ENCODE results near the gene TOR1B.

DNA sequence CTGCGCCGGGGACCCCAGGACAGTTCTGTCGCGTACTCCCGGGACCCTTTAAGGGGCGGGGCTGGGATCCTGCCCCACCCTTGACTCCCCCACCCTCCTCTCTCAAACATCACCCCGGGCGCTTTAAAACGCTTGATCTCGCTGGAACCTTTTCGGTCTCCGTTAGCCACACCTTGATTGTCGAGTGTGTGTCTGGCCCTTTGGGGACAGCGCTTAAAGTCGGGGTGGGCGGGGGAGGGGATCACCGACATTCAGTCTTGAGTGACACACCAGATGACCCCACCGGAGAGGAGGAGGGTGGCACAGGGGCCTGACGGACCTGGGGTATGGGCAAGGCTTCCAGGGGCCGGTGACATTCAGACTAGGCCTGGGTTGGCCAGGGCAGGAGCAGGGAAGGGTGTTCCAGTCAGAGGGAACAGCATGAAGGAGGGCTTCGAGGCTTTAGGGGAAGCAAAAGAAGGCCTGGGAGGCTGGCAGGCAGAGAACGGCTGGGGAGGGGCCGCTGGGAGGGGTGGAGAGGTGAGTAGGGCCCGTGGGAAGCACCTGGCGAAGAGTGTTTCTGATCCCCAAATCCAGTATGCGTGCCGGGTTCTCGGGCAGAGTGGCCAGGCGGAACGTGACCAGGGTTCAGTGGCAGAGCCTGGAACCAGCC, 25.2 kb upstream of the IER5L start:
- RRBS: 15% methylated on average over 8 of the region's 30 CpGs

- RRBS: no CpG with 5 or more reads among the region's 17 CpGs
These were observed 30.3 kb upstream of the IER5L start for GRCh38 chr9:129208150-129208996.

- RRBS: no CpG with 5 or more reads among the region's 10 CpGs
These were observed 157.4 kb upstream of the IER5L start for GRCh38 chr9:129335290-129336120.

GRCh38 chr9:129451057-129452254, 169.4 kb downstream of the C9orf50 start:
- RRBS: no CpG with 5 or more reads among the region's 37 CpGs

DNA sequence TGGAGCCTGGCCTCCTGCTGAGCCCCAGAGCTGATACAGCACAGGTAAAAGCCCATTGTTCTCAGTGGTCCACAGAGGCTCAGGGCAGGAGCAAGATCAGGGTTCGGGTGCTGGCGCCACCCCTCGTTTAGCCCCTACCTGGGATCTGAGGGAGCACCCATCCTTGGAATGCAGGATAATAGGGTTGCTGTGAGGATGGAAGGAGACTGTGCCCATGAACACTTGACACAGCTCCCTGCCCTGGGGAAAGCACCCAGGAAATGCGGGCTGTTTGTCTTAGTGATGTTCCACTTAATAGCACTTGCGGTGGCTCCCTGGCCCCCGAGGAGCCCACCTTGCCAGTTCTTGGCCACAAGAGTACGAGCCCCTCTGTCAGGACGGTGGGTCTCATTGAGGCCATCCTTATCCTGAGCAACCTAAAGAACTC, 136.9 kb downstream of the C9orf50 start:
- RRBS: no CpG with 5 or more reads among the region's 8 CpGs

- RRBS: no CpG with 5 or more reads among the region's 8 CpGs
These were observed 135.6 kb downstream of the C9orf50 start for GRCh38 chr9:129485313-129485759.

- RRBS: 4% methylated on average over 3 of the region's 14 CpGs
These were observed 133.0 kb downstream of the C9orf50 start for GRCh38 chr9:129487943-129488279.

DNA sequence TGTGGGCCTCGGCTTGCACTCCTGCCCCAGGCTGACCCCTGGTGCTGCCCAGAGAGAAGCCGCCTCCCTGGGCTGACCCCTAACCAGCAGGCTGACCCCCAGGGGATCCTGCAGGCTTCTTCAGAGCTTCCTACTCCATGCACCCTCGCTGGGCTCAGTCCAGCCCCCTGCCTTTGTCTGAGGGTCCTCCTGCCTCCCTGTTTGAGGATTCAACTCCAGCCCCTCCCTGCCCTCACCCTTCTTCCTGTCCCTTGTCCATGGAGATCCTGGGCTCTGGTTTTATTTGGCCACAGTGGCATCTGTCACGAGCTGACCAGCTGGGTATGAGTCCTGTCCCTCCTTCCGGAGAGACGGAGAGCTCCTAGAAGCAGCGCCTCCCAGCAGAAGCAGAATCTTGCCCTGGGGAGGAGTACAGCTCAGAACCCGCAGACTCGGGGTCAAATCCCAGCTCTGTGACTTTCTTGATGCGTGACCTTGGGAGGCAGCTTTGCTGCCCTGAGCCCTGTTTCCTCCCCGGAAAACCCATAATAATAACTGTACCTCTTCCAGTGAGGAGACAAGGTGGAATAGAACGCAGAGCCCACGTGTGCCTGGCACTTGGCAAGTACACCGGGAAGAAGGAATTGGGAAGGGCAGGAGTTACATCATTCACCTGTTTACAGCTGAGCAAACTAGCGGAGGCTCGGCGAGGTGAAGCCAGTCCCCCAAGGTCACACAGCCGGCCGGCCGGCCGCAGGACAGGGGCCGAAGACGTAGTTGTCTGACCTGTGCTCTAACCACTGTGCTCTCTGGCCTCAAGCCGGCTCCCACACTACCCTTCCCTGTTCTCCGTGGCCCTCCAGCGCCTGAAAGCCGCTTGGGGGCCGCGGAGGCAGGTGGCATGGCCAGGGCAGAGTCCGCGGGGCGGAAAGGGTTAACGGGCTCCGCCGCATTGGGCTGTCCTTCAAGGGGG, 125.5 kb downstream of the C9orf50 start:
- RRBS: 84% methylated on average over 6 of the region's 35 CpGs

DNA sequence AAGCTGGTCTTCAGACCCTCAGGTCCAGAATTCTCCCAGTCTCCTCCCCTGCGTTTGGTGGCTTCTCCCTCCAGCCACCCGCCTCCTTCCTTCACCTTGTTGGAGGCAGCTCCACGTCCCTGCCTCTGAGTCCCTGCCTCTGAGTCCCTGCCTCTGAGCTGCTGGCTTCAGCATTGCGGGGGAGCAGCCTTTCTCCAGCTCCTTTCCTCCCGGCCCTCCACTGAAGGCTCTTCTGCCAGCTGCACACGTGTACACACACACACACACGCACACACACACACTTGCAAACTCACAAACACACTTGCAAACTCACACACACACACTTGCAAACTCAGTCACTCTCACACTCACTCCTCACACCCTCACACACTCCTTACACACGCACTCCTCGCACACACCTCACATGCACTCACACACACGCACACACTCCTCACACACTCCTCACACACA, 45.1 kb downstream of the C9orf50 start:
- RRBS: no CpG with 5 or more reads among the region's 10 CpGs

GRCh38 chr9:129627535-129628624, 1.9 kb downstream of the NTMT1 start:
- RRBS: no CpG with 5 or more reads among the region's 14 CpGs

GRCh38 chr9:129639834-129640888, 1.8 kb downstream of the ASB6 start:
- RRBS: no CpG with 5 or more reads among the region's 33 CpGs

DNA sequence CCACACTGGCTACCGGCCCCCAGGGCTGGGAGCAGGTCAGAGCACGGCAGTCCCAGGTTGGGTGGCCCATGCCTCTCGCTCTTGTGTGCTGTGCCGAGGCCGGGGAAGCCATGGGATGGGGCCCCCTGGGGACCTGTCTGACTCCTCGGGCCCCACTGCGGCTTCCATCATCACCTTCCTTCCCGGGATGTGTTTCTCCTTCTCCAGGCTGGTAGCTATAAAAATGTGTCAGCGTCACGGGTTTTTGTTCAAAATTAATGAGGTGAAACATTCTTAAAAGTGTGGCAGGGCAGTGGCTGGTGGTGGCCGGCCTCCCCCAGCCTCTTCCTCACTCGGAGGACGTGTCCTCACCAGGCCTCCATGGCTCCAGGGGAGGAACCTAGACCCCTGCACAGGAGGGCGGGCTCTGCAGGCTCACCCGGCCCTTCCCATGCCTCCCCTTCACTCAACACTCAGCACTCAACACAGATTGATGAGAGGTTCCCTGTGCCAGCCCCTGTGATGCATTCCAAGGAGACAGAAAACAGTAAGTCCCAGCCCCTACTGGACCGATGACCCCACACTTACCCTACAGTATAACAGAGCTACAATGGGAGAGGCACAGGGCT, 43.3 kb downstream of the PTGES start:
- RRBS: 65% methylated on average over 3 of the region's 16 CpGs

GRCh38 chr9:129773550-129774226, 20.8 kb upstream of the PTGES start:
- RRBS: no CpG with 5 or more reads among the region's 8 CpGs

DNA sequence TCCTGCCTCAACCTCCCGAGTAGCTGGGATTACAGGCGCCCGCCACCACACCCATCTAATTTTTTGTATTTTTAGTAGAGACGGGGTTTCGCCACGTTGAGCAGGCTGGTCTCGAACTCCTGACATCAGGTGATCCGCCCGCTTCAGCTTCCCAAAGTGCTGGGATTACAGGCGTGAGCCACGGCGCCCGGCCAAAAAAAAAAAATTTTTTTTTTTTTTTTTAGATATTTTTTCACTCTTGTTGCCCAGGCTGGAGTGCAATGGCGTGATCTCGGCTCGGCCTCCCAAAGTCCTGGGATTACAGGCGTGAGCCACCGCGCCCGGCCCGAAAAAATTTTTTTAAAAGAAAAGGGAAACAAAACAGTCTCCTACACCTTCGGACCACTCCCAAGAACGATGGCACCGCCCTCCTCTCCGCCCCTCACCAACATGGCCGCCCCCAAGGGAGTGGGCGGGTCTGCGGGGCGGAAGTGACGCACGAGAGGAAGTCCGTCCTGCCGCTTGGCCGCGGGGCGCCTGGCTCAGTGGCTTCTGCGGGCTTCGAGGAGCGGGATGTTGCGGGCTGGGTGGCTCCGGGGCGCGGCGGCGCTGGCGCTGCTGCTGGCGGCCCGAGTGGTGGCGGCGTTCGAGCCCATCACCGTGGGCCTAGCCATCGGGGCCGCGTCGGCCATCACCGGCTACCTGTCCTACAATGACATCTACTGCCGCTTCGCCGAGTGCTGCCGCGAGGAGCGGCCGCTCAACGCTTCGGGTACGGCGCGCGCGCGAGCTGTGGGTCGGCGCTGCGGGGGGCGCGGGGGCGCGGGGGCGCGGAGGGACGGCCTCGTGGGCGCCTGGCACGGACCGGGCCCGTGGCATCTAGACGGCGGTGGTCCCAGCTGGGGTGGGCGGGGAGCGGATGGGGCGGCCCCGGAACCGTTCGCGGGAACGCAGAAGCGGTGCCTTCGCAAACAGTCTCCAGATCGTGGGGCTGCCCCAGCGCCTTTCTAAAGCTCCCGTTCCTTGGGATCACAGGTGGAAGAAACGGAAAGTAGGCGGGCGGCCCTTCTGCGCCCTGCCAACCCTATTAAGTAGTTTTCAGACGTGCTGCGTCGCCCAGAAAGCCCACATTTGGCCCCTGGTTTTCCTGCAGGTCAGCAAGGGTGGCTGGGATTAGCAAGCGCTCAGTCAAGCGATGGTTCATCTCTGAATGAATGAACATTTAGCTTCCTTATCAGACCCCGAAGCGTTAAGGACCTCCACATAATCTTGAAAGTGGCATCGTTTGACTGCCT, at the start of gene TOR1B:
Gene TOR1B (plus strand): TSS at position 524 of the 1,274 bp plus-strand sequence.
- RRBS: under 1% methylated on average over 20 of the region's 114 CpGs

- RRBS: no CpG with 5 or more reads among the region's 12 CpGs
These were observed 23.1 kb downstream of the USP20 start for GRCh38 chr9:129858067-129858961.

DNA sequence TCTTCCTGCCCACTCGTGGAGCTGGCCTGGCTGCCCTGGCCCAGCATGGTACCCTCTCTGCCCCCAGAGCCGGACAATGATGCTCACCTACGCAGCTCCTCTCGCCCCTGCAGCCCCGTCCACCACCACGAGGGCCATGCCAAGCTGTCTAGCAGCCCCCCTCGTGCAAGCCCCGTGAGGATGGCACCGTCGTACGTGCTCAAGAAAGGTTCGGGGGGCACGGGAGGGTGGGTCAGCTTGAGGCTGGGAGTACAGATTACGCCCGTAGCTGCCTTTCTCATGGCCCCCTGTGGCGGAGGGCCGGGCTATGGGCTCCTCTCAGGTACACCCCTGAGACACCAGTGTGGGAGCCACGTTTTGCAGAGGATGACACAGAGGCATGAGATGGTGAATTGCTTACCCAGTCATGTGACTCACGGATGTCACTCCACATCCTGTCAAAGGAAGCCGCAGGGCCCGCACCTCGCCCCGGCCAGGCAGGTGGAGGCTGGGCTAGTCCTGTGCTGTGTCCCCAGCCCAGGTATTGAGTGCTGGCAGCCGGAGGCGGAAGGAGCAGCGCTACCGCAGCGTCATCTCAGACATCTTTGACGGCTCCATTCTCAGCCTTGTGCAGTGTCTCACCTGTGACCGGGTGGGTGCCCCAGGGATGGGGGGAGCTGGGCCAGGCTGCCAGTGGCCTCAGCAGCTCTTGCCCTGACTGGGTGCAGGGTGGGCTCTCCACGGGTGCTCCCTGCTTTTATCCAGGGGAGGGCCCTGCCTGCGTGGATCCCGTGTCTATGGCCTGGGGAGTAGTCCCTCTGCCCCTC, 33.7 kb downstream of the USP20 start:
- RRBS: 2% methylated on average over 7 of the region's 33 CpGs

DNA sequence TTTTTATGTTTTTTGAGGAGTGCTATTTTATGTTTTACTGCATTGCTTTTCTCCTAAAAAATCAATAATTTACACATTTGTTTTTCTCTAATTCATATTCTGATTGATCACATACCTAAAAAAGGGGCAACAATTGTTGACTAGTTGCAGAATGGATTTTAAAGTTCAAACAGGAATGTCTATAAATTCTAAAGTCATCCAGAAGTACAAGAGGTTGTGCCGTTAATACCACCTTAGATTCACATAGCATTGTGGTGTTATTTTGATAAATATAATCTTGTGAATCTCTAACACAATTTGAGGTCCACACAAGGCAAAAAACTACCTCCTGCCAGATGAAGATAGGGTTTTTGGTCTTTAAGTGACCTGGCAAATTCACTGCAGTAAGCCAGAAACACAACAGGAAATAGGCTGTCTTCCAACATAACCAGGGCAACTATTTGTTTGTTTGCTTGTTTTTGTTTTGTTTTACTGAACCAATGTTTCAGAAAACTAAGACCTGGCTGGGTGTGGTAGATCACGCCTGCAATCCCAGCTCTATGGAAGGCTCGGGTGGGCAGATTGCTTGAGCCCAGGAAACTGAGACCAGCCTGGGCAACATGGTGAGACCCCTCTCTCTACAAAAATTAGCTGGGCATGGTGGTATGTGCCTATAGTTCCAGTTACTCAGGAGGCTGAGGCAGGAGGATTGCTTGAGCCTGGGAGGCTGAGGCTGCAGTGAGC, 95.4 kb downstream of the USP20 start:
- RRBS: no CpG with 5 or more reads among the region's 3 CpGs

DNA sequence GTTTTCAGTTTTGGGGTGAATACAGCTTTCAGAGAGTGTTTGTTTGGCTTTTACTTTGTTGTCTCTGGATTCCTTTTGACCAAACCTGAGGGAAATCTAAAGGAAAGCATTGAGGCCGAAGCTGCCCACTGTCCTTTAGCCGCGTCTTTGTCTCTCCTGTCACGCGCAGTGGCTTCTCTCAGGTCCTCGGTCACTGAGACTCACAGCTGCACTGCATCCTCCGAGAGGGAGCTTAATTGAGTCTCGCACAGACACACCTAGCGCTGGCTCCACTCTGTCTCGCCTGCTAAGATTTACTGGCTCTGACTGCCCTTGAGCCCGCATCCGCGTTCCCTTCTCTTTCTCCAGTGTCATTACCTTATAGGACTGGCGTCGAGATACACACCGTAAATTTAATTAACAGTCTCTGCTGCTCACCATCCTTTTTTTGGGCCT, 58.0 kb downstream of the GPR107 start:
- RRBS: no CpG with 5 or more reads among the region's 16 CpGs

DNA sequence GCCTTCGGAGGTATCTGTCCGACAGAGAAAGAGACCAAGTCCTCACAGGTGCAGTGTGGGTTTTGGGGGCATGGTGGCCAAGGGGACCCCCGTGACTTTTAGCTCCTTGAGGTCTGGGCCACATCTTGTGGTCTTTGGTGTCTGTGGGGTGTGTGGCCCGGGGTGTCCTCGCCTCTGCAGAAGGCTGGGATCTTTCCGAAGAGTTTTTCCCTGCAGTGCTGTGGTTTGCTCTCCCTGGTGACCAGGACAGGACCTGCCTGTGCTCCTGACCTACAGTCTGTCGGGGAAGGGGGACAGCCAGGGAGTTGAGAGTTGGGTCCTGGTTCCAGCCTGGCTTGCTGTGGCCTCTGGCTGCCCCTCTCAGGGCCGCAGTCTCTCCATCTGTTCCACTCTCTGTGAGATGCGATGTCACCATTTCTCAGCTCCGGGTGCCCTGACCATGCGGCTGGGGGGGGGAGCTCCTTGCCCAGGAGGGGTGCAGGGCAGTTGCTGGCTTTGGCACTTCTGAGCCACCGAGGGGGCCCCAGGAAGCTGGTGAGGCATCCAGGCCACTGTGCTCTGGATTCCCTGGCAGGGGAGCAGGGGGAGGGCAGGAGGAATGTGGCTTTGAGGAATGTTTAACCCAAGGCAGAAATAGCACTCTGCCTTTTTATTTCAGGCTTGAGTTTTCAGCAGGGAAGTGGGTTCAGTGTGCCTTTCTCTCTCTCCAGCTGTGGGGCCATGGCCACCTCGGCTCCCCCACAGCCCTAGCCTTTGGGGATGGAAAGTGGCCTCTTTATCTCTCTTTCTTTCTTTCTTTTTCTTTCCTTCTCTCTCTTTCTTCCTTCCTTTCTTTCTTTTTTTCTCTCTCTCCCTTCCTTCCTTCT, 10.9 kb downstream of the NCS1 start:
- RRBS: no CpG with 5 or more reads among the region's 13 CpGs

DNA sequence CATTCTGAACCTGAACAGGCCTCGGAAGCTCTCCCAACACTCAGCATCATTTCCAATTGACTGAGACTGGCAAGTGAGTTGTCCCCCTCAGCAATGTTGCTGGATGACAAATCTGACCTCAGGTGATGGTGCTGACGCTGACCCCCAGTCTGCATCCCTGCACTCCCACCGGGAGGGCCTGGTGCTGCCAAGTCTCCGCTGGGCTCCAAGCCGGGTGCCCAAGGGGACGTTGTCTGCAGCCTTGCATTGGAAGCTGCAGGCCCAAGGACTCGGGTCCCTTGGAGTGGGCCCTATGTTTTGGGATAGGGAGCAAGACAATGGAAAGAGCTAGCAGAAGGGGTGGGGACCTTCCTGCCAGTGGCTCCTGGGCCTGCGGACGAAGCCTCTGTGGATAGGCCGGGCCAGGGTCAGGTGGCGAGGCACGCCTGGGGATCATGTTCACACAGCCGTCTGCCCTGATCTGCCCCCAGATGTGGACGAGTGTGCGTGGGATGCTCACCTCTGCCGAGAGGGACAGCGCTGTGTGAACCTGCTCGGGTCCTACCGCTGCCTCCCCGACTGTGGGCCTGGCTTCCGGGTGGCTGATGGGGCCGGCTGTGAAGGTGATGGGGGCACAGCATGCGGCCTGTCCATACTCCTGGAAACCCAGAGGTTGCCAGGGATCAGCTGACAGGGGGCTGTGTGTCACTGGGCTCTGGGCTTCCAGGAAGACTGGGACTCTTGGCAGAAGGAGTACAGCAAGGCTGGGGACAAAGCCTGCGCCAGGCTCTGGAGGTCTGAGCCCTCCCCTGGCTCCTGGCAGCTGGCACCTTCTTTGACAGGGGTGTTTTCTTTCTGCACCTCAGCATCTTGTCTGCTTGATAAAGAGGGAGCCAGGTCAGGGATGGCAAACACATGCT, 16.6 kb upstream of the ASS1 start:
- RRBS: 74% methylated on average over 3 of the region's 24 CpGs